GM06990 (cell line): Measurements from ENCODE around the genes MYL12A and MYL12B.

GRCh38 chr18:2964277-2965010, 48.5 kb downstream of the LPIN2 start:
- RRBS = no CpG with 5 or more reads among the region's 9 CpGs

DNA sequence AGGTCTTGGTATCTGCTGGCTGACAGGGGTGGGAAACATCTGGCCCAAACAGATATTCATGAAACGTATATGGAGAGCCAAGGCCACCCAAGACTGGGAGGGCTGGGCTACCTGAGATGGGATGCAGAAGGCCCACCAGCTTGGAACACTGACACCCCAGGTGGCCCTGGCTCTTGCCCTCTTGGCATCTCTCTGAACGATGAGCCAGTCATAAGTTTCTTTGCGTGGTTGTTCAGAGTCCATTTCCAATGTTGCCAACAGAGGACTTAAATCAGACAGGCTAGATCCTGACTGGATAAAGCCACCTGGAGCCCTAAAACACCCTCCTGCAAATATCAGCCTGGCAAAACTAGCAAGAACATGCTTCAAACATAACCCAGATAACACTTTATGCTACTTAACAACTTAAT, 42.6 kb downstream of the LPIN2 start:
- RRBS = no CpG with 5 or more reads among the region's 3 CpGs

DNA sequence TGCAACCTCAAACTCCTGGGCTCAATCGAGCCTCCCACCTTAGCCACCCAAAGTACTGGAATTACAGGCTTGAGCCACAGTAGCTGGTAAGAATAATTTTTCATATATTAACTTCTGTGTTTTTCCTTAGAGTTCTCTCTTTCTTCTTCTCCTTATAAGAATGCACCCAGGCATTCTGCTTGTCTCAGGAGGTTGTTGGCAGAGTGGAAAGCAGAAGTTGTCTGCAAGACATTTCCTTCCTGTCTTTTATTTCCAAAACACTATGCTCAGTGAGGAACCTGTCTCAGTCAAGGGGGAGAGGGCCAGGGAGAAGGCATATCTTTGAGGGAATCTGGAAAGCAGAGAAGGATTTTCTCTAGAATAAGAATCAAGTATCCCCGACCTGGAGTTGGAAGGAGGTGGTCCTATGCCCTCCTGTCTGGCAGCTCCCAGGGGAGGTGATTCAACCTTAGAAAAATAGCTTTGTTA, 3.6 kb upstream of the LPIN2 start:
- RRBS = no CpG with 5 or more reads among the region's 2 CpGs

DNA sequence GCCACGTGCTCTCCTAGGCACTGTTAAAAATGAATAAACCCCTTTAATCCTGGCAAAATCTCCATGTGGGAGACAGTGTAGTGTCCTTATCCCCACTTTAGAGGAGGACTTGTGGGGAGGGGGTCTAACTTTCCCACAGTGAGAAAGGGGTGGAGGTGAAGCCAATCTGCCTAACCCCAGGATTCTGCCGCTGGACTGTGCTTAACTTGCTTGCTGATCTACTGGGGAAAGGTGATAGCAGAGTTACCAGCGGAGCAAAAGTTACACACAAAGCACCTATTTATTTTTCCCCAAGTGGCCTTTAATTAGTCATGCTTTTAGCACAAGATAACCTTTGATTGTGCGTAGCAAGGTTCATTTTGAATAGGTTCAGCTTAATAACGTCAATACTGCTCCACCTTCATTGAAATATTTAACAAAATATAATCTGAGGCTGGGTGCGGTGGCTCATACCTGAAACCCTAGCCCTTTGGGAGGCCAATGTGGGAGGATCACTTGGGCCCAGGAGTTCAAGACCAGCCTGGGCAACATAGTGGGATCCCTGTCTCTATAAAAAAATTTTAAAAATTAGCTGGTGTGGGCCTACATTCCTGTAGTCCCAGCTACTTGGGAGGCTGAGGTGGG, 30.3 kb upstream of the LPIN2 start:
- RRBS = no CpG with 5 or more reads among the region's 6 CpGs

- RRBS = no CpG with 5 or more reads among the region's 1 CpG
Observed at GRCh38 chr18:3056000-3056261, 43.0 kb upstream of the LPIN2 start.

DNA sequence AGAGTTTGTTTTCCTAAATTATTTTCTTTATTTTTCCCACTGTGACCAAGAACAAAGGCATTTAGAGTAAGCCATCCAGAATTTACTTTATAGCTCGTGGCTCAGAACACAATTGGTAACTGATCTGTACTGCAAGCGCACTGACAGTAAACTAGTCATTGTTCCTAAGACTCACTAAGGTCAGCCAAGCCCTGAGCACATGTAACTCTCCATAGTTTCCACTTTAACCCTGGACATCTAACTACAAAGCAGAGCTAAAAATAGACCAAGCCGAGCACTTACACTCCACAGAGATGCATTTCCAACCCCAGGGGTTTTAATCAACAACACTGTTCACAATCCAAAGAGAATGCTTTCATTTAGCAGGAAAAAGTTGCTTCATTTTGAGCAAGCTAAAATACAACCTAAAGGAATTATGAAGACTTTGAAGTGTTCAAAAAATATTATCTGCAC, 8.1 kb downstream of the MYOM1 start:
- RRBS = no CpG with 5 or more reads among the region's 3 CpGs

- RRBS = no CpG with 5 or more reads among the region's 1 CpG
Observed at GRCh38 chr18:3233868-3234140, 13.8 kb upstream of the MYL12A start.

DNA sequence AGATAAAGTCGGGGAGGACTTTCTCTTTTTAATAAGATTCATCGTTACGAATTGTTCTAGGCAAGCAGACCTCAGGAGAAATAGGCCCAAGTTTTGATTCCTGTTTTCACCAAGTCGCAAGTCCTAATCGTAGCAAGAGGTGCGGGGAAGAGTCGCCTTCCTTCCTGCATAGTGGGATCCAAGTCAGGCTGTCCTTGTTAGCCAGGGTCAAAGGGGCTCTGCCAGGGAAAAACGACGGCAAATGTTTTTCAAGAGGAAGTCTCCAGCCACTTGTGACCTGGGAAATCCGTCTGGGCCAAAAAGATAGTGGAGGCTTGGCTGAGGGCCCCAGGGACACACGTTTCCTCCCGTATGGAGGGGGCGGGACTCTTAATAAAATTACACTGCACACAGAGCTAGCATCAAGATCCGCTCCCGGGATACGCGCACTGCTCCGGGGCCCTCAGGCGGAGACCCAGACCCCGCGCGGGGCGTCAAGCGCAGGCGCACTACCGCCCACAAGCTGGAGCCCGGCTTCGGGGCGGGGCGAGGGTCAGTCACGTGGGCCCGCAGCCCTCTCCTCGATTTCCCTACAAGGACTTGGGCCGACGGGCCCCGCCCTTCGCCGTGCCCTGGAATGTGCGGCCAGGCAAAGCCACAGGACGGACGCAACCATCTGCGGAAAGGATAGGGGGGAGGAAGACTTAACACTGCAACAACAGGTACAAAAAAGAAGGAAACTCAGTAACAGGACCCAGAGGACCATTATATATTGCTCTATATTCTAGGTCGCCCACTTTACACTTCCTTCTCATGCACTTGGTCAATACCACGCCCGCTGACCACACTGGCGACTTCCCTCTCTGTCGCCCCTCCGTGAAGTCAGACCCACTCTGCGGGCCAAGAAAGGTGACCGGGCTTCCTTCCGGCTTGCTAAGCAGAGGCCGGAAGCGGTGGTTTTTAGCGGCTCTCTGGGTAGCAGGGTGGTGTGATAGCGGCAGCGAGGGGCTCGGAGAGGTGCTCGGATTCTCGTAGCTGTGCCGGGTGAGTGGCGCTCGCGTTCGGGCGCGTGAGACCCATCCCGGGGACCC, at the start of gene MYL12A:
TSS of gene MYL12A (plus strand) at position 915 of the 1,070 bp plus-strand sequence.
- RRBS = 3% methylated on average over 23 of the region's 67 CpGs

DNA sequence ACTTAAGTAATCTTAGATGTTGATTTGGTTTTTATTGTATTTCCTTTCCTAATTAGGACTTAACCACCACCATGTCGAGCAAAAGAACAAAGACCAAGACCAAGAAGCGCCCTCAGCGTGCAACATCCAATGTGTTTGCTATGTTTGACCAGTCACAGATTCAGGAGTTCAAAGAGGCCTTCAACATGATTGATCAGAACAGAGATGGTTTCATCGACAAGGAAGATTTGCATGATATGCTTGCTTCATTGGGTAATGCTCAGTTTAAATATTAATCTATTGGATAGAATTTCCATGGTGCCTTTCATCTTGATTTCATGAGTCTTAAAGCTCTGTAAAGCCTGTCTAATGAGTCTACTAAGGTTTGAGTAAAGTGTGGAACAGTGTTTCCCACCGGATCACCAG, 5.6 kb downstream of the MYL12A start:
- RRBS = no CpG with 5 or more reads among the region's 5 CpGs

DNA sequence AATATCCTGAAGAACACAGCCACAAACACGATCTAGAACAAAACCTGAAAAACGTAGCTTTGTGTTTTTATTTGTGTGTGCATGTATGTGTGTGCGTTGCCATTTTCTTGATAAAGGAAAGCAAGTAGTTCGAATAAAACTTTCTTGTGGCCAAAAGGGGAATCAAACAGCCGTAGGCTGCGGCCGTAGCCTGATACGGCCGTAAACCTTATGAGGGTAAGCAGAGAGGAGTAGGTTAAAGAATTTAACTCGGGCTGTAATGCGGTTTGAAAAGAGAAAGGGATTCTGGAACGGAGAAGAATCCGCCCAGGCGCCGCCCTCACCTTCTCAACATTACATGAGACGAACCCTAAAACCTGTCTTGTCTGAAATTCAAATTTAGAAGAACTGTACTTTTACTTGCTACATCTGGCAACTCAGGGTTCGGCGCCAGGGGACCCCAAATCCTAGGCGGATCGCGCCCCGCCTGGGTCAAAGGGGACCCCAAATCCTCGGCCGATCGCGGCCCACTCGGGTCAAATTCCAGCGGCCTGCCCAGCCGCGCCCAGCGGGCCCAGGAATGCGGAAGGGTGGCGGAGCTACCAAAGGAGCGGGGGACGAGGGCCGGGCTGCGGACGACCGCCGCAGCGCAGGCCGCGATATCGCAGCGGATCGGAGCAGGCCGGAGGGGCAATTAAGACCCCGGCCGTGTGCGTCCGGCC, 496 bp upstream of the MYL12B start:
- RRBS = 2% methylated on average over 12 of the region's 51 CpGs

DNA sequence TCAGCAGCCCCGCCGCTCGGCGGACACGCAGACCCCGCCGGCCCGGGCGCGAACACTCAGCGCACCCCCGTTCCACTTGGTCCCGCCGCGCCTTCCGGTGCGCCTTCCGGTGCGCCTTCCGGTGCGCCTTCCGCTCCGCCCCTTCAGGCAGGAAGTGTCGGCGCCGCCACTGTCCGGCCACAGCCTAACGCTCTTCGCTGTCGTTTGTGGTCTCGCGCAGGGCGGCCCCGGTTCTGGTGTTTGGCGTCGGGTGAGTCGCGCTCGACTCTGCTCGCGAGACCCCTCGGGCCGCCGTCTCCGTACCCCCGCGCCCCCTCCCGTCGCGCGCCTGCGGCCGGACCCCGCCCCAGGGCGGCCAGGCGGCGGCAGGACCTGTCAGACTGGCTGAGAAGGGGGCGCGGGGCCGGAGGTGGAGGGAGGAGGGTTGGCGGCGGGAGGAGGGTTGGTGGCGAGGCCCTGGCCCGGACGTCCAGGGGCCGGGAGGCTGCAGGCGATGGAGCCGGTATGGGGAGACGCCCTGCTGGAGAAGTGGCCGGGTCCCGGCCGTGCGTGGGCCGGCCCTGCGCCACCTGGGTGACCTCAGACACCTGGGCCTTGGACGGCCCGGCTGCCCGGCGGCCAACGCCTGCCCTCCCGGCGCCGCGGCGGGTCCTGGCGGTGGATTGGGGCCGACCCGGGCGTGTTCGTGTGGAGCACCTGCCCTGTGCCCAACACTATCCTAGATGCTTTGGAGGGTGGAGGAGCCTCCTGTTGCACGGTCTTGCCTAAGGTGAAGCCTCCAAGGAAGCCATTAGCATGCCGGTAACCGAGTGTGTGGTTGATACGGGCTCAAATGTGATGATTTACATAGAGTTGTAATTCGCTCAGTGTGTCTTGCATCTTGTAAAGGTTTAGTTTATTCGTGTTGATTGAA, at the start of gene MYL12B:
TSS of gene MYL12B (plus strand) at position 146 of the 913 bp plus-strand sequence.
- RRBS = 3% methylated on average over 58 of the region's 96 CpGs

DNA sequence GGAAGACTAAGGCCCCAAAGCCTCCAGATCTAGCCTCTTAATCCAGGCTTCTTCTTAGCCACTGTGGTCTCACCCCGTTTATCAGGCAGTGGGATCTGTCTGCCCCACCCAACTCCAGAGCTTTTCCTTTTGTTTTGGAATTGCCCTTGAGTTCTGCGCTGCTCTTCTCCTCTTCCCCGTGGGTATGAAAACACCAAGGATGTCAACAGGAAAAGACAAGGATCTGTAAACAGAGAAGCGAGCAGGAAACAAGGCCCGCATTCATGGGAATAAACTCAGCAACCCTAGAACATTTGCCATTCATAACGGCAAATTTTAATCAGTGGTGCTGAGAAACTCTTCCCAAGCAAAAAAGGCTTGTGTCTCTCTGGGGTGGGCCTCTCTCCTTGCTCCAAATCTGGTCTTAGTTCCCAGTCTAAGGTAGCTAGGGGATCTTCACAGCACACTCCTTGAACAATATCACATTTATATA, 21.5 kb downstream of the MYL12B start:
- RRBS = no CpG with 5 or more reads among the region's 6 CpGs

- RRBS = no CpG with 5 or more reads among the region's 5 CpGs
Observed at GRCh38 chr18:3383545-3384093, 66.4 kb upstream of the TGIF1 start.

DNA sequence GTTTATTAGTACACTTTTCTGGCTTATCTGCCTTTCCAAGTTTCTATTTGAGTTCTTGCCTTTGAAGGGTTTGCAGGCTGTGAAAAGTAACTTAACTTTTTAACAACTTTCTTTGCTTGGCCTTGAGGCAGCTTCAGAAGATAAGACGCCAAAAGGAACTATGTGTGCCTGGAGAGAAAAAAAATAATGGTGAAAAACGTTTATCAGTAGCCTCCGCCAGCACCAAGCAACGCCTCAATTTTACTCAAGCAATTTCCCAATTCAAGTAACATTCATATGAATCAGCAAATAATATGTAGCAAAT, 3.0 kb upstream of the TGIF1 start:
- RRBS = no CpG with 5 or more reads among the region's 4 CpGs

DNA sequence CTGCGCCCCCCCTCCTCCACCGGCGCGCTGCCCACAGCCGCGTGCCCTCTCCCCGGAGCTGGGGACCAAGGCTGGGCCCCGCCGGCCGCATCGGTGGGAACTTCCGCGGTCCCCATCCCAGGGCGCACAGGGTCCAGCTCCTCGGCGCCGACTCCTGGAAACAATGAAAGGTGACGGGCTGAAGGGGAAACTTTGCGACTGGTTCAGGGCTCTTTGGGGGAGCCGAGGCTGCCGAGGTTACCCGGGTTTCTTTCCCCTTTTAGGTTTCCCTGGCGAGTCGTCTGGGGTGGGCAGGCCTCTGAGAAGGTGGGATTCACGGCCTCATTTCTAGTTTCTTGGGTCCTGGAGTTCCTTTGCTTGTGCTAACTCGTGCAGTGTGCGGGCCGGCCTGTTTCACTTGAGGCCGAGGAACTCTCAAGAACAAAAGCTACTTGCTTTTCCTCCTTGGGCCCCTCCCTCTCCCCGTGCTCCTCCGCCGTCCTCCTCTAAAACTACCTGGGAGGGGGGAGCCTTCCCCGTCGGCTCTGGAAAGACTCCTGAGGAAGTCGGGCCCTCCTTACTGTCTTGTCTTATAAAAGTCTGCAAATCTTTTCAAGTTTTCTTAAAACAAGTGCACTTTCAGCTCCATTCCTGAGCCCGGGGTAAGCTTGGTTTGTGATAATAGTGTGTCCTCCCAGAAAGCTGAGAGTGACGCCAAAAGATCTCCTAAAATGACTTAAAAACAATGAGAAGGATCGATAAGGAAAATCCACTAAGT, 2.4 kb downstream of the TGIF1 start:
- RRBS = no CpG with 5 or more reads among the region's 38 CpGs

DNA sequence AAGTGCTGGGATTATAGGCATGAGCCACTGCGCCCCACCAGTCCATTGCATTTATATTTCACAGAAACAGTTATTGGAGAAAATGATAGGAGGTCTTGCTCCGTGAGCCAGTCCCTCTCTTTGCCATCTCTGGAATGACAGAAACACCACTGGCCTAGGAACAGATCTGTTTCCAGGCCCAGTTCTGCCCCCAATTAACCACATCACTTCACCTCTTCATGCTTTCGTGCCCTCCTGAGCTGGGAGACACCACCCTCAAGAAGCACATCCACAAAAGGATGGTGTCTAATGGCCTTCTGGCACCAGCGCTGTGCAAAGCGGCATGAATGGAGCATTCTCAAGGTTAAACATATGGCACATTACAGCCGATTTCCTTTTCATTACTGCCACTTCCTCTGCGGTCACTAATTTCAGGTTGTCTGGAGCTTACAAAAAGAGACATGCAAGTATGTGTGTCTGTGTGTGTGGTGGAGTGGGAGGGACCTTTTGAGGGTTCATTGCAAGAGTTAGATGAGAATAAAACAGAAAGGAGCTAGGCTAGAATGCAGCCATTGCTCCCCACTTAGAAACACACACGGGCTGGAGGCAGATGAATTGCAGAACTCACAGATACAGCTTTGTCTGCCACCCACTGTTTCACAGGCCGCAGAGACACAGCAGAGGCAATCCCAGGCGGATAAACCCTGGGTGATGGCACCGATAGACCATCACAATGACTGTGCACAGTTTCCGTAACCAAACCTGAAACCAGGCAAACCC, 75.9 kb downstream of the TGIF1 start:
- RRBS = no CpG with 5 or more reads among the region's 12 CpGs

GRCh38 chr18:3602848-3603299, 152.9 kb downstream of the TGIF1 start:
- RRBS = no CpG with 5 or more reads among the region's 11 CpGs

GRCh38 chr18:3608420-3608833, 158.5 kb downstream of the TGIF1 start:
- RRBS = no CpG with 5 or more reads among the region's 4 CpGs

DNA sequence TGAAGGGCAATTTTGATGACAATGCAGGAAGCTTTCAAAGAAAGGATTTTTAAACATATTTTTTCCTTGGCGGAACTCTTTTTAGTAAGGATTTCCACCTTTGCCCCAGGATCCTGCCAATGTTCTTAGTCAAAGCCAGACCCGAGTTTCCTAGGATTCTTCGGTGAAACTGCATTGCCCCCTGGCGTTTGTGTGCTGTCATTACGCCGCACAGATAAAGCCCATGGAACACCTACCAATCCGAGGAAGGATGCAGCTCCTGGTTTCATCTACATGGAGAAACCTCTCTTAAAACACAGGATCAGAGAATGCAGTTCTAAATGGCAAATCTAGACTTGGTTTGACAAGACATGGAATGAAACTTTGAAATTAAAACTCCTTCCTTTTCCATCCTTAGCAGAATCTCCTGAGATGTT, 216.3 kb downstream of the TGIF1 start:
- RRBS = no CpG with 5 or more reads among the region's 7 CpGs

- RRBS = no CpG with 5 or more reads among the region's 8 CpGs
Observed at GRCh38 chr18:3700144-3700670, 250.2 kb downstream of the TGIF1 start.